ENCODE results near the genes CCDC80 and SIDT1.

DNA sequence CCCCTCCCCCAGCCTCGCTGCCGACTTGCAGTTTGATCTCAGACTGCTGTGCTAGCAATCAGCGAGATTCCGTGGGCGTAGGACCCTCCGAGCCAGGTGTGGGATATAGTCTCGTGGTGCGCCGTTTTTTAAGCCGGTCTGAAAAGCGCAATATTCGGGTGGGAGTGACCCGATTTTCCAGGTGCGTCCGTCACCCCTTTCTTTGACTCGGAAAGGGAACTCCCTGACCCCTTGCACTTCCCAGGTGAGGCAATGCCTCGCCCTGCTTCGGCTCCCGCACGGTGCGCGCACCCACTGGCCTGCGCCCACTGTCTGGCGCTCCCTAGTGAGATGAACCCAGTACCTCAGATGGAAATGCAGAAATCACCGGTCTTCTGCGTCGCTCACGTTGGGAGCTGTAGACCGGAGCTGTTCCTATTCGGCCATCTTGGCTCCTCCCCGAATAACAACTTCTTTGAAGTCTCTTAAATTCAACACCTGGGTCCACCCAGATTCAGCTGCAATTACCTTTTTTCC is 19.9 kb downstream of the CD96 start:
- PRO-cap = no peak
- RRBS = no CpG with 5 or more reads among the region's 31 CpGs

- PRO-cap = no peak
These were observed 89.9 kb upstream of the PHLDB2 start for GRCh38 chr3:111769144-111769564.

GRCh38 chr3:111784053-111784252 is 75.1 kb upstream of the PHLDB2 start:
- PRO-cap = no peak
- RRBS = no CpG with 5 or more reads among the region's 3 CpGs

DNA sequence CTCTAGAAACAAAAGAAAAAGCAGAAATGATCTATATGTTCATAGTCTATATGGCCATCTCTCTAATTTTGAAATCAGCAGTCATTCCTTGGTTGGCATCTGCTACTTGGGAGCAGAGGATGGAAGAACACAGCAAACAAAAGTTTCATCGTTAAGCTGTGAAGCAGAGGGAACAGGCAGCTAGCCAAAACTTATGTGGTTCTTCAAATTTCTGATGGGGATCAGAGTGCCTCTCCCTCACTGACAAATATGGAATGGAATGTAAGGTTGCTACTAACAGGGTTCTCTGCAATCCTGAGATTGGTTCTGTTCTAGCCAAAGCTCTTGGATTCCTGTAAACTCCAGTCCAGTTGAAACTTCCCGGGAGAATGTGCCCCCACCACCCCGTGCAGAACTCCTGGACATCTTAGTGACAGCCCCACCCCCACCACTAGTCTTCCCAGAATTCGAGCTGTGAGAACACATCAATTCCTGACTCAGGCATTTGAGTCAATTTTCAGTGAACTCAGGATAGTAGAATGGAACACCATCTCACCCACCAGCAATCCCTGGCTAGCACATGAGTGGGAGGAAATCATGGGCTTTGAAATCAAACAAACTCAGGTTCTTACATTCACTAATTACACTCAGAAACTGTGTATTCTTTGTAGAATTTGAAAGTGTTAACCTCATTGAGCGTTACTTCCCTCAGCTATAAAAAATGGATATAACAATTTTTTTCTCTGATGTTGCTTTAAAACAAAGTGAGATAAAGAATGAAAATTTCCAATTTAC is 55.8 kb upstream of the PHLDB2 start:
- PRO-cap = bidirectional peak, plus-strand start at position 318 of the sequence, minus-strand start at position 129 of the sequence
- RRBS = no CpG with 5 or more reads among the region's 5 CpGs

- PRO-cap = no peak
- RRBS = no CpG with 5 or more reads among the region's 1 CpG
These were observed 51.2 kb upstream of the PHLDB2 start for GRCh38 chr3:111807770-111808345.

- PRO-cap = bidirectional peak, plus-strand start at chr3:111860524, minus-strand start at chr3:111860498
- RRBS = under 1% methylated on average over 4 of the region's 44 CpGs
These were observed 1.2 kb downstream of the PHLDB2 start for GRCh38 chr3:111859952-111861070.

- PRO-cap = no peak
- RRBS = no CpG with 5 or more reads among the region's 7 CpGs
These were observed 39.5 kb upstream of the ABHD10 start for GRCh38 chr3:111939284-111939745.

DNA sequence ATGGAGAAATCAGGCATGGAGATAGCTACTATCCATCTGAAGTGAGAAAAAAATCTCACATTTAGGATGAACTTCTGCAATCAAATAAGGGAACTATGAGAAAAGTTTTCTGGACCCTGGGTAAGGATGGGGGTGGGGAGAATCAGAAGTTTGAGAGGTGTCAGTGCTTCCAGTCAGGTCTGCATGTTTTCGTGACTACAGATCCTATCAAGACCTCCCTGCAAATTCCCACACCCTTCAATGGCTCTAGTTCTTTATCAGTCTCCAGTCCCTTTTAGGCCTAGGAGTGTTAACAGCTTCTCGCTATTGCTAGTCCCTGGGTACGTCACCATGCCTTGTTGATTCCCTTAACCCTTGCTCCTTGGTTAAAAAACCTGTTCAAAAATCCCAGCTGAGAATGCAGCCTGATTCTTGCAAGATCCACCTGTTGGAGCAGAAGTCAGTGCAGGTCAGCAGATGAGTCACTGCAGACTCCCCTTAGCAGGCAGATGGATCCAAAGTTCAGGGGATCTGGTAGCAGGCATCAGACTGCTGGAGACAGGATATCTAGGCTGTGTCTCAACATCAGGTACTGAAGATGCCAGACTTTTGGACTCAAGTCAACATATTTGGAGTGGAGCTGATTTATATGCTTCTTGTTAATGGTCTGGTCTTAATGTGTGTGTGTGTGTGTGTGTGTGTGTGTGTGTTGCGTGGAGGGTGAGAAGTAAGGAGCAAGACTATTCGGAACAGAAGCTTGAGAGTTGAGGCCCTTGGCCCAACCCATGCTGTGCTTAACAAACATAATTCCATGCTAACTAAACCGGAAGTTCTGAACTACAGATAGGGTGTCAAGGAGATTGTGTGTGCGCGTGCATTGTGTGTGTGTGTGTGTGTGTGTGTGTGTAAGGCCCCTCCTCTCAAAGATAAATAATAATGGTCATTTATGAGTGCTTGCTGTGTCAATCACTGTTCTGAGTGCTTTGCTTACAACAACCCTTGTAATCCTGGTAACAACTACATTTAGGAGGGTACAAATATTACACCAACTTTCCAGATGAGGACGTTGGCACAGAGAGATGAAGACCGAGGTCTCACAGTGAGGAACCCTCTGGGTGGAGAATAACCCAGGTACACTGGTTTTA is 1.1 kb upstream of the C3orf52 start:
- PRO-cap = no peak
- RRBS = no CpG with 5 or more reads among the region's 10 CpGs

GRCh38 chr3:112133641-112134300 is 723 bp upstream of the GCSAM start:
- PRO-cap = no peak
- RRBS = no CpG with 5 or more reads among the region's 5 CpGs

DNA sequence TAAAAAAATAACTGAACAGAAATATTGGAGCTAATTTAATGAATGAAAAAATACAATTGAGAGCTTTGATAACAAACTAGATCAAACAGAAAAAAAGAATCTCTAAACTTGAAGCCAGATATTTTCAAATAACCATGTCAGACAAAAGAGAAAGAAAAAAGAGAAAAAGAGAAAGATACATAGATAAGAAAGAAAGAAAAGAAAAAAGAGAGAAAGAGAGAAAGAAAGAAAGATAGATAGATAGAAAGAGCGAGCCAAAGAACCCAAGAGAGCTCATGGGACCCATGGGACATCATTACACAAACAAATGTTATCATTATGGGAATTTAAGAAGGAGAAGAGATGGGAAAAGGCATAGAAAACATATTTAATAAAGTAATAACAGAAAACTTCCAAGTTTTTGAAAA is 69.4 kb downstream of the SLC9C1 start:
- PRO-cap = no peak
- RRBS = no CpG with 5 or more reads among the region's 1 CpG

- PRO-cap = no peak
- RRBS = no CpG with 5 or more reads among the region's 3 CpGs
These were observed 2.0 kb downstream of the CD200 start for GRCh38 chr3:112334789-112335593.

GRCh38 chr3:112638995-112639390 is 1.9 kb downstream of the CCDC80 start:
- PRO-cap = no peak
- RRBS = no CpG with 5 or more reads among the region's 12 CpGs

DNA sequence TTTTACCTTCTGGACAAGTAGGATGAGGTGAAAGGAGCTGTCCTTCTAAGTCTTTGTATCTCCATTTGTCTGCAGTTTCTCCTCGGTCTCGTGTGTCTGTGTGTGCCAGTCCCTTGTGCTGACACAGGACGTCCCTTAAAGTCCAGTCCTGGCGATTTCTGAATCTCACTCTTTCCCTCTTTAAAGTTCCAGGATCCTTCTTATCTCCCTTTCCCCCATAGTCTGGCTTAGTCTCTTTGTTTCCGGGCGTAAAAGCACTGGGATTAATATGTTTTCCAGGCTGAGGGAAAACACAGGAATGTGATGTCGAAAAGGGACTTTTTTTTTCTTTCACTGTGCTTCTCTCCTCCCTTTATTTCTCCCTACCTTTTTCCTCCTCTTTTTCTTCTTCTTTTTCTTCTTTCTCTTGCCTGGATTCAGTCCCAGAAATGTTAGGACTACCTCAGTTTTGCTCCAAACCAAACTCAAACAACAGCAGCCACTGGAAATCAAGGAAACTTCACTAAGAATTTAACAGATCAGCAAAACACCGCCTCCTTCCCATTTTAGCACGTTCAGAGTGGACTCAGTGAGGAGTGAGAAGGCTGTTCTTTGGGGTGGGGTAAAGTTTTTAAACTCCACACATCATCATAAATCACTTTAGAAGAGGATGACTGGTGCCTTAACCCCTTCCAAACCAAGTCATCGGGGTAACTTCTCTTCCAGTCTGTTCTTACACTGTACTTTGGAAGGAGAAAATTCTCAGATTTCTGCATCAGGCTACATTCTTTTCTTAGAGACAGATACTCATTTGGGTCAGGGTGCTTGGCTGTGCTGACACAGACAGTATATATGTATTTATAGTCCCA is at the start of gene CCDC80:
TSS of gene CCDC80 (minus strand) at position 586 of the 848 bp plus-strand sequence.
- PRO-cap = bidirectional peak, plus-strand start outside the sequence, minus-strand start at position 743 of the sequence
- RRBS = no CpG with 5 or more reads among the region's 10 CpGs

DNA sequence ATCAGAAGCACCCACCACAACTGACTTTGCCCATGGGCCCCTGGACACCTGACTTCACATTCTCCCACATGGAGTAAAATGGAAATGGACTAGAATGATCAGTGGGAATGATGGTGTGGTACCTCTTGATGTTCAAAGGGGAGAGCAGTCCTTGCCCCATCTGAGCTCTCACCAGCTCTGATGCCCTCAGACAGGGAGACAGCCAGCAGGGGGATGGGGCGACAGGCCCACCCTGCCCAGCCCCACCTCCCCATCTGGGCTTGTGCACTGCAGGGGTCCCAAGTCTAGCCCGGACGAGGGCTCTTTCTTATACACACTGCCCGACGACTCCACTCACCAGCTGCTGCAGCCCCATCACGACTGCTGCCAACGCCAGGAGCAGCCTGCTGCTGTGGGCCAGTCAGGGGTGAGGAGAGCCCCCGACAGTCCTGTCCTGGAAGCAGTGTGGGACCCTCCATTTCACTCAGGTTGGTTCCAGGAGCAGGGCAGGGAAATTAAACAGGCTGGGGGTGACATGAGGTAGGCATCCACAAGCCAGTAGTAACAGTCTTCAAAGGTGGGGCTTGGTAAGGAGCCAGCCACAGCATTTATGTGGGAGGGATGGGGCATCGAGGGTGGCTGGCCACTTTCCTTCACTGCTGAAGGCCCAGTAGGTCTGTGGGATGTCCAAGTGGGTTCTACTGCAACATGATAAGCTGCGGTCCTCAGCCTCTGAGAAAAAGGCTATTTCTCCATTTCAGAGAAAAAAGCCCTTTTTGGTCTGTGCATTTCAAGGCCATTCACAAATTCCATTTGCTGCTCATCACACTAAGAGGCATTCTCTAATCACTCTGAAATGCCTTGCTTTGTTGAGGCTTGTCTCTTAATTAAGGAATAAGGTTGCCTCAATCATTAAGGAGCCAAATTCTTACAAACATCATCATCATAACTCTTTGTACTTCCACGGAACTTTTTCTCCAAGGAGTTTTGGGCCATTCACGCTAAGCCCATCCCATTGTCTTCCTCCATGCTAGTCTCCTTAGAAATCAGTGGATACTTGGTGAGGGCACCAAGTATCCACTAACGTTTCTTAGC is 74.1 kb downstream of the BOC start:
- PRO-cap = no peak
- RRBS = no CpG with 5 or more reads among the region's 13 CpGs

DNA sequence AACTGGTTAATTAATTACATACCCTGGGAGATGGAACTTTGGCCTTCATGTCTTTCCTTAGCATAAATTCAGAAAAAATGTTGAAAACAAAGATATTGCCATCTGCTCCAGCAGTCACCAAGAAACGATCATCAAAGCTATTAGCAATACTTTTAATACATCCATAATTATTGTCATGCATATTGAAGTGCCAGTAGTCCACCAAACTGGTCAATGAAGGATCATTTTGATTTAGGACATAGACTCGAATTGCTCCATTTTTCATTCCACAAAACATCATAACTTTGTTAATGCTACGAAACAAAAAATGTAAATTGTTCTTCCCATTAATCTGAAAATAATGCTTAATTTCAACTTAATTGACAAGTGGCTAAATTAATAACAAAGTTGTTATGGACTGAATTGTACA is 75.3 kb downstream of the CFAP44 start:
- PRO-cap = no peak
- RRBS = no CpG with 5 or more reads among the region's 3 CpGs

DNA sequence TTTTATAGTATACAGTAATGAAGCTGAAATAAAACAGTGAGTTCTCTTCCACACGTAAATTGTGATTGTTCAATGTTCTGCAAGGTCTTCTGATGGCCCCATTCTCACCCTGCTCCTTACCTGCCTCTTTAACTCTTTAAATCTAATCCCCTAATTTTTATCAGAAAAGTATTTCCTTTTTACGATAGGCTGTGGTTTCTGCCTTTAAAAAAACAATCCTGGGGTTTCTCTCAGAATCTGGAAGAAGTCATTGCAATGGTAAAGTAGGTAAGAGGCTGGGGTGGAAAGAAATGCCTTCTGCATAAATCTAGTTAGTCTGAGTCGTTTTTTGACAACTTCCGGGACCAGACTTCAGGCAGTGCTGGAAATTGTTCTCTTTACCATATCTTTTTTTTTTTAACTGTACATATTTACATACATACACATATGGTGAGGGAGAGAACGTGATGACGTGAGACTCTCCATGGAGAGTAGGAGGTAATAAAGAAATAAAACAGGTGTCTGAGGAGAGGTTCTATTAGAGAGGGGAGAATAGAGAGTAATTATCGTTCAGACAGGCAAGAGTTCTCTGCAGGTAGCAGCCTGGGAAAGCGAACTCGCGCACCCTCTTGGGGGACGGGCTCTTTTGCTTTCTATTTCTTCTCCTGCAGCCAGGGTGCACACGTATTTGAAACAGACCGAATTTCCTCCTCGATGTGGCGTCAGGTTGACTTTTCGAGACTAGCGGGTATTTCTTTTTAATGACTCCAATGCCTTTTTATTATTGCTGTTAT is at the start of gene SIDT1:
TSS of gene SIDT1 (plus strand) at position 664 of the 773 bp plus-strand sequence.
- PRO-cap = bidirectional peak, plus-strand start at position 675 of the sequence, minus-strand start at position 370 of the sequence
- RRBS = no CpG with 5 or more reads among the region's 17 CpGs

DNA sequence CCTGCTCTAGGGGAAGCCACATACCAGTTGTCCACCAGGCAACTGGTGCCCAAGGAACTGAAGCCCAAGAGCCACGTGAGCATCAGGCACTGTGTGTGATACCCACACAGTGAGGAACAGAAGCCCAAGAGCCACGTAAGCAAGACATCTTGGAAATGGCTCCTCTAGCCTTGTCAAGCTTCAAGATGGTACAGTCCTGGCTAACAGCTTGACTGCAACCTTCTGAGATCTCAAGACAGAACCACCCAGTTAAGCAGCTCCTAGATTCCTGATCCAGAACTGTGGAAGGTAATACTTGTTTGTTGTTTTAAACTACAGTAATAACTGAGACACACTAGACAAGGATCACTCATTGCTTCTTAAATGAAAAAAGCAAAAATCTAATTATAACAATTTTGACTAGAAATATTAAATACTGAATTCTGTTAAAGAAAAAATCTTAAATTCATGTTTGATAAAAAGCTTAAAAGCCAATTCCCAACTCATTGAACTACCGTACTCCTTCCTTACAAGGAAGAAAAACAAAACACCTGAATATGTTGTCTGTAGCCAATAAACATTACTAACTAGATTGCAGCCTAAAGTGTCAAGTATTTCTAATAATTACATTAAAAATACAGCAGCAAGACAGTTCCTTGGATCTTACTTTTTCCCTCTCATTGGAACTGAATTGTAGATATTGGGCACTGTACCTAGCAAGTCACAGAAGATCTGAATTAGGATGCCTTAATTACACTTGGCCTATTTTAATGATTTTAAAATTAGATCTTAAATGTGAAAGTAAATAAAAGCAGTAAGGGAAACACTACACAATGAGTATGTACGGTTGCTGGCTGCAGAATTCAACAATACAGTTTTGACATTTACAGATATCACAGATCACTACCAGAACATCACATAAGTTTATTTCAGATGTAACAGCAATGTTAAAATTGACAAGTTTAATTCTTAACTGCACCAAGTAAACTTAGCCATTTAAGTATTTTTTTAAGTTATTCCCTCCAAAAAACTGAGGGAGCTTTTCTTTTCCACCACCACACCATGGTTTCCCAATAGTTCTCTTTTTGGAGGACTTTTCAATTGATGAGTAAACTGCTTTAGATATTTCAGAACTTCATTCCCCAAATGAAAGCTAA is 22.0 kb upstream of the USF3 start:
- PRO-cap = no peak
- RRBS = no CpG with 5 or more reads among the region's 4 CpGs

GRCh38 chr3:113747208-113748129 is 634 bp downstream of the ATP6V1A start:
- PRO-cap = bidirectional peak, plus-strand start at chr3:113747836, minus-strand start at chr3:113747811
- RRBS = no CpG with 5 or more reads among the region's 22 CpGs

DNA sequence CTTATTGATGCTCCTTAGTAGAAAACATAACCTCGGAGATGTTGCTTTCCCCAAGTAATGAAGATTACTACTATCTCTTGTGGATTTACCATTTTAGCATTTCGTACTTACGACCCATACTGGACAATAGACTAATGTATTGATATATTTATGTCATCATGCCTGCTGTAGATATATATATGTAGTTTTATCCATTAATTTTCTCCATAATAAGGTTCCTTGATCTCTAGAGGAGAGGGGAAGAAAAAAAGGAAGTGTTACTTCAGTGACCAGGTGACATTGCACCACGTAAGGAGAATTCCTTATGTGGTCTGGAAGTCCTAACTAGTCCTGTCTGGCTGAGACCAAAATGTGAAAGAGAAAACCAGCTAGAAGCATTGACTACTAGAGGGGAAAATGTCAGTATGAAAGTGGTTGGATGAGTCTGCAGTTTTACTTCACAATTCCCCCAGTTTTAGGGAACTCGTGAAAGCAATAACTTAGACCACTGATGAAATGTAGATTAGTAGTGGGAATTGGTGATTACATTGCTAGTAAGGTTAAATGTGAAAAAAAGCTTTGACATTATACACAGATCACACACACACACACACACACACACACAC is 2.0 kb downstream of the ATP6V1A start:
- PRO-cap = no peak
- RRBS = no CpG with 5 or more reads among the region's 5 CpGs

DNA sequence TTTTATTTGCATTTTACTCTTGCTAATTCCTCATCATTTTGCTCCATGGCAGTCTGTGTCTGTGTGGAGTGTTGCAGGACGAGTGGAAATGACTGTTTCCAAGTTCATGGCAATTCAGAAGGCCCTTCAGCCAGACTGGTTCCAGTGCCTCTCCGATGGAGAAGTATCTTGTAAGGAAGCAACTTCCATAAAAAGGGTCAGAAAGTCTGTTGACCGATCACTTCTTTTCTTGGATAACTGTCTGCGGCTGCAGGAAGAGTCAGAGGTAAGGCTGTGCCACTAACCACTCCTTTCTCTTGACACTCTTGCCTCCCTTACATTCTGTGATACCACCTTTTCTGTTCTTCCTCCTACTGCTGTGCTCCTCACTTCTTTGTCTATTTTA is 14.0 kb downstream of the QTRT2 start:
- PRO-cap = no peak
- RRBS = no CpG with 5 or more reads among the region's 4 CpGs